ENCODE measurements around the gene OPCML.

- RRBS = 1% methylated on average over 27 of the region's 87 CpGs
Observed at GRCh38 chr11:130001931-130002673, 533 bp downstream of the PRDM10 start.

- RRBS = no CpG with 5 or more reads among the region's 22 CpGs
Observed at GRCh38 chr11:130022169-130022708, 19.6 kb upstream of the PRDM10 start.

- RRBS = 1% methylated on average over 18 of the region's 85 CpGs
Observed at GRCh38 chr11:130068597-130069791, 700 bp upstream of the APLP2 start.

DNA sequence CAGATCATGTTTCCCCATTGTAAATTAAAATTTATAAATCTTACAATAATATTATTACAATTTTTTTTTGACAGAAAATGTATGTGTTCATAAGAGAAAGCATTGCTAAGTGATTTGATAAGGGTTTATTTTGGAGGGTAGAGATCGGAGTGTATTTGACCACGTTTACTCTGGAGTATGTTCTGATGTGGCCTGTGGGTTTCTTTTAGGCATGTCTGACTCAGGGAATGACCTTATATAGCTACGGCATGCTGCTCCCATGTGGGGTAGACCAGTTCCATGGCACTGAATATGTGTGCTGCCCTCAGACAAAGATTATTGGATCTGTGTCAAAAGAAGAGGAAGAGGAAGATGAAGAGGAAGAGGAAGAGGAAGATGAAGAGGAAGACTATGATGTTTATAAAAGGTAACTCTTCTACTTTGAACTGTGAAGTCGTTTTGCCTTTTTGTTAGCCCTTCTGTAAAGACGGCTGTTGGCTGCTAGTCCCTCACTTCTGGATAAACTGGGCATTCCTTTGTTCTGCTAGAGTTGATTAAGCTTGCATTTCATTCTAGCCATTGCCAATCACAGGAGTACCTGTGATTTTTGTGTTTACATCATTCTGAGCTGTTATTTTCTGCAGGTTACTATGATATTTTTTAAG is 38.1 kb upstream of the ST14 start:
- RRBS = no CpG with 5 or more reads among the region's 5 CpGs

DNA sequence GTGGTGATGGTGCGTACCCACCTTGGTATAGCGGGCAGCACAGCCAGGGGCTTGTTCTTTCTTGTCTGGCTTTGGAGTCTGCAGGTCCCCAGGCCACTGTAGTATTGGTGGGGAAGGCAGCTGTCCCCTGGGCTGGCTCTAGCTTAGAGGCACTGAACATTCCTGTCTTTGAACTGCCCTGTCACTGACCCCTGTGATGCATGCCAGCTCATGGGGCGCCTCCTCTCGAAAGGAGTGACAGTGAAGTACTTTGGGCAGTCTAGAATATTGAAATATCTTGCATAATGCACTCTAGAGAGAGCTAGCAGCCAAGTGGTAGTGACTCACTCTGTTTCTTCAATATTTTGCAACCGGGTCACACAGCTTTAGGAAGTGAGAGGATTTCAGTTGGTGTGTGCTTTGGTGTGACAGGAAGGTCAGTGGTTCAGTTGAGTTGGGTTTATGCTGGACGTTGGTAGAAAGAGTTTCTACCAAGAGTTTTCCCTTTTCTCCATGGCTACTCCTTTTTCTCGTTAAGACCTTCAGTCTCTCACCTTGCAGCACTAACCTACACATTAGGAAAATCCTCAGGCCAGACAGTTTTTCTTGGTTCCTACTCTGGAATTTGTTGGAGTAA is 35.5 kb upstream of the ST14 start:
- RRBS = no CpG with 5 or more reads among the region's 7 CpGs

- RRBS = 90% methylated on average over 2 of the region's 11 CpGs
Observed at GRCh38 chr11:130170244-130171039, 10.9 kb downstream of the ST14 start.

DNA sequence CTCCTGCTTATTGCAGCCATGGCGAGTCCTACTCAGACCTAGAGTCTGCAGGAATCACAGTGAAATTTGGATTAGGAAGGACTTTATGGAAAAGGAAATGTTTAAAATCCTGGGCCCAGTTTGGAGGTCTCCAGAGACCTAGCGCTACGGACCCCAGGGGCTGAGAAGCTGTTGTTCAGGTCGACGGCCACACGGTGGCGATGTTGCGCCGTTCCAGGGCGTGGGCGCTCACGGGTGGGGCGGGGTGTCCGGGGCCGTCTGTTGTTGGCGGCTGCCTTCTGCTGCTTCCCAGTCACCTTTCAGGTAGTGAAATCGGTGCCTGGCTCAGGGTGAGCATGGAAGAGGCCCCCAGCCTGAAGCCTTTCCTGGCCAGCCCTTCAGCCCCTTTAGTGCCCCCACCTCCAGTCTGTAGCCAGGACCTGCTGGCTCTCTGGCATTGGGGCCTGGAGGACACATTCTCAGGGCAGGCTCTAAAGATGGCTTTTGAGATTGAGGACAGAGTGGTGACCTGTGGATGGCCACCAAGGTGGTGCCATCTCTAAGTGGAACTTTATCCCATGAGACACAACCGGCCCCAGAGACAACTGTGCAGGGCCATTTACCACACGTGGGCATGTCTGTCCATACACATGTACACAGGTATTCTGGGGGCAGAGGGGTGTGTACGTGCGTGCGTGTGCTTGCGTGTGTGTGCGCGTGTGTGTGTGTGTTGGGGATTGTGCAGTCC is 53.6 kb downstream of the ST14 start:
- RRBS = no CpG with 5 or more reads among the region's 25 CpGs

GRCh38 chr11:130315716-130316303 is 1.1 kb upstream of the ZBTB44 start:
- RRBS = no CpG with 5 or more reads among the region's 24 CpGs

- RRBS = no CpG with 5 or more reads among the region's 12 CpGs
Observed at GRCh38 chr11:130403106-130403917, 25.1 kb downstream of the ADAMTS8 start.

- RRBS = no CpG with 5 or more reads among the region's 17 CpGs
Observed at GRCh38 chr11:130522050-130523153, 74.0 kb downstream of the ADAMTS15 start.

DNA sequence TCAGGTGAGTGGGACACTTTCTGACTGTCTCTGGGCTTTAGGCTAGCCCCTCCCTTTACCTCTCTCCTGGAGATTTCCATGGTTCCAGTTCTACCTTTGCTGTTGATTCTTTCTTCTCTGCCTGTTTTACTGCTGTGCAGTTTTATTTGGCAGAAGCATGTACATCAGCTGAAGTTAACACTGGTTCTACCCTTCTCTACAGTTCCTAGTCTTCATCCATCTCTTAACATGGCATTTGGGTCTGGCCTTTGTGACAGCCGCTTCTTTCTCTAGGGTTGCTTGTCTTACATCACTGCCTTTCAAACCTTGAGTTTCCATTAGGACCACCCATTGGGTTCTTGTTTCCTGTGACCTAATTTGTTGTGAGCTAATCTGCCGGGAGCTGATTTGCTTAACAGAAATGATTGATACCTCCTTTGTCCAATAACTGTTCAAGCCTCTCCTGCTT is 131.1 kb downstream of the SNX19 start:
- RRBS = no CpG with 5 or more reads among the region's 2 CpGs

DNA sequence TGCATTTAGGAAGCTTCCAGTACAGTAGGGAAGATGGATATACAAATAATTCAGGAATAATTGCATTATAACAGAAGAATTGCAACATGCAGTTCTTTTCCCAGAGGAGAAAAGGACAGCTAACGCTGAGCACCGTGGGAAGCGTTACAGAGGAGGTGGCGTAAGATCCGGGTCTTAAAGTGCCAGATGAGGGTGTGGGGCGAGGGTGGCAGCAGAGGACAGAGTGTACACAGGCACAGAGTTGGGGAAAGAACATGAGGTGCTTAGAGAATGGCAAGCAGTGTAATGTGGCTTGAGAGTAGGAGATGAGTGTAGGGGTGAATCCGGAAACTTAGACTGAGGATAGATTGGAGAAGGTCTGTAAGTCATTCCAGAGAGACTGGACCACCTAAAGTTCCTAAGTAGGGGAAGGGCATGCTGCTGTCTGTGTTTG is 131.4 kb upstream of the SNX19 start:
- RRBS = no CpG with 5 or more reads among the region's 7 CpGs

- RRBS = no CpG with 5 or more reads among the region's 20 CpGs
Observed at GRCh38 chr11:131656365-131657380, 286.3 kb downstream of the NTM start.

- RRBS = no CpG with 5 or more reads among the region's 6 CpGs
Observed at GRCh38 chr11:133053338-133053824, 478.9 kb downstream of the OPCML start.

DNA sequence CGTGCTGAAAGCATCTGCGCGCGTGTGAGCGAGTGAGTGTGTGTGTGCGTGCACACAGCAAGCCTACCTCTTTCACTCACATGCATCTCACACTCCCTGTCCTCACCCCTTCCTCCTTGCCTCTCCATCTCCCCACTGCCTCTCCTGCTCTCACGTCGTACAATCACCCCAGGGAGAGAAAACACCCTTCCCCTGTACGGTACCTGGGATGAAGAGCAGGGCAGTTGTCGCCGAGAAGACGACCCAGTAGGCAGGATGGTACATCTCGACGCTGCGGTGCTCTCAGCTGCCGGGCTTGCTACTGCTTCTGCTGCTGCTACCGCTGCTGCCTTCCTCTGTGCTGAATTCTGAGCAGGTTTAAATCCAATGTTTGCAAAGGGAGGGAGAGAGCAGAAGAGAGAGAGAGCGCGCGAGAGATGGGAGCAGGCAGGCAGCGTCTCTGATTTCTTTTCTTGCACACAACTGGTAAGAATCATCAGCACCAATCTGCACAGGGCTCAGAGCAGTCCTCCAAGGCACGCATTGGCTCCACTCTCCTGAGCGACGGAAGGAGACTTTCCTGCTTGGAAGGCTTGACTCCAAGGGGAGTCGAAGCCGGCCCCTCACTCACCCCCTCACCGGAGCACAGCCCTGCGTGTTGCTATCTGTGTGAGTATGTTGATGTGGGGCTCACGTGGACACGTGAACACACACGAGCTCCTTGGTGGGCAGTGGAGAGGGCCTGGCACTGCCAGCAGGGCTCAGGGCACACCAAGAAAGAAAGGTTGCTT is at the start of gene OPCML:
Gene OPCML, minus strand, starts transcription at position 441 of the 770 bp plus-strand sequence.
- RRBS = no CpG with 5 or more reads among the region's 31 CpGs

- RRBS = 22% methylated on average over 7 of the region's 36 CpGs
Observed at GRCh38 chr11:133951330-133952517, 5.0 kb downstream of the IGSF9B start.

DNA sequence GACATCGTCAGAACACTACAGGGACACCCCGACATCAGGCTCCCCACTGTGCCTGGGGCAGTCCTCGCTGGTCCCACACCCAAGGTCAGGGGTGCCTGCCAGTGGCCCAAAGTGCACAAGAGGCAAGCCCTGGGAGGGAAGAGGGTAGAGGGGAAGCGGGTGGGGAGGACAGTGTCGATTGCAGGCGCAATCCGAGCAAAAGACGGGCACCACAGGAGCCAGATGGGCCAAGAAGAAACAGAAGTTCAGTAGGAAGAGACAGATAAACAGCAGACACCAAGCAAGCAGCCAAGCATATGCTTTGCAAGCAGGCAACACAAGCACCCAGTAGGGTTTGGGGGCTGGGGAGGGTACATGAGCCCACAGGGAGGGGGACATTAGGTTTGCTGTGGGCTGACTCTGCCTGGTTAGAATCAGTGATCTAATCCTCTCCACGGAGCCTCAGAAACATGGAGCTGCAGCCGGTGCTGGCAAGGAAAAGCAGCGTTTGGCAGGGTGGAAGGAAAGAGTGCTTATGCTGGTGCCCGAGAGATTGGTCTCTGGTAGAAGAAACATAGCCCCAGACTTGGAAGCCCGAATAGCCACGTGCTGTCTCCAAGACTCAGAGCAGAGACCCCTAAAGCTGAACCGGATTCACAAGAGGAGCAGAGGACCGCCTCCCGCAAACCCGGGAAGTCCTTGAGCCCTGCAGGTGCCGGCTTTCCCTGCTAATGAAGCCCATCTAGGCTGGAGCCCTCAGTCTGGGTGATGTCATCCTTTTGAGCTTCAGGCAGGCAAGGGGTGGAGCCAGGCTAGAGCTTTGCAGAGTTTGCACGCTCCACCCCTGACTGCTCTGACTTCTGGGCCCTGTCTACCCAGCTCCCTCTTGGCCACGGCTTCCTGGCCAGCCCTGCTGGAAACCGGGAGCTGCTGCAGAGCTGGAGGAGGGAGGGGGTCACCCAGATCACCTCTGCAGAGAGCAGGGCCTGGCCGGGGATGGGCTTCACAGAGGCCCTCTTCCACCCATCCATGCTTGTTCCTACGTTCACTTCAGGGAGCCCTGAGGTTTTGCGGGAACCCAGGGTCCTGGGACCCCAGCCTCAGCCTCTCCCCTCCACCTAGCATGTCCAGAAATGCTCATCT is 35.1 kb upstream of the JAM3 start:
- RRBS = 8% methylated on average over 2 of the region's 25 CpGs

DNA sequence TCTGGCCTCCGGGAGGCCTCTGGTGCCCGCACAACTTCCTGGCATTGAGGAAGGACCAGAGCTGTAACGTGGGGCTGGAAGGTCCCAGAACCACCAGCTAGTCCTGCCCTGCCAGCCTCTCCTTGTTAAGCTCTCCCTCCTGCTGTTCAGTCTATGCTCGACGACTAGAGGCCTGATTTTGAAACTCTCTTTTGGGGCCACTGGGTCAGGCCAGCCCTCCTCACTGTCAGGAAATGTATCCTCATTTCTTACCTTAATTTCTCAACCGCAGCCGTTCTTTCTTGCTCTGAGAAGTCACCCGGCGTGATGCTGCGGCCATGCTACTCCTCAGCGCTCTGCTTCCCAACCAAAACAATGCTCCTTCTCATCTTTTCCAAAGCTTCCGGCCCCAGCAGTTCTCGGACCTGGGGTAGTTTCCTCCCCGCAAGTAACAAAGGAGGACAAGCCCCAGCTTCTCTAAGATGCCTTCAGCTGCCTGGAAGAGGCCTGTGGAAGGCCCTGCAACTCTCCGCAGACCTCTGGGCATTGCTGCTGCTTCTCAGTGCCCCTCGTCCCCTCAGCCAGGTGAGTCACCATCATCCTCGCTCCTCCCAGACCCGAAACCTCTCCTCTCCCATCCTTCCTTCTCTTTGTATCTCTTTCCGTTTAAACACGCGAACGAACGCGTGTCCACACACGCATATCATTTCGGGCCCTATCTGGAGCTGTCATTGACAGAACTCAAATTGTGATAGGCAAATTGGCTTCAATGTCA is 22.3 kb upstream of the JAM3 start:
- RRBS = 69% methylated on average over 5 of the region's 26 CpGs

GRCh38 chr11:134332263-134332828 is 558 bp downstream of the GLB1L2 start:
- RRBS = 4% methylated on average over 14 of the region's 36 CpGs

DNA sequence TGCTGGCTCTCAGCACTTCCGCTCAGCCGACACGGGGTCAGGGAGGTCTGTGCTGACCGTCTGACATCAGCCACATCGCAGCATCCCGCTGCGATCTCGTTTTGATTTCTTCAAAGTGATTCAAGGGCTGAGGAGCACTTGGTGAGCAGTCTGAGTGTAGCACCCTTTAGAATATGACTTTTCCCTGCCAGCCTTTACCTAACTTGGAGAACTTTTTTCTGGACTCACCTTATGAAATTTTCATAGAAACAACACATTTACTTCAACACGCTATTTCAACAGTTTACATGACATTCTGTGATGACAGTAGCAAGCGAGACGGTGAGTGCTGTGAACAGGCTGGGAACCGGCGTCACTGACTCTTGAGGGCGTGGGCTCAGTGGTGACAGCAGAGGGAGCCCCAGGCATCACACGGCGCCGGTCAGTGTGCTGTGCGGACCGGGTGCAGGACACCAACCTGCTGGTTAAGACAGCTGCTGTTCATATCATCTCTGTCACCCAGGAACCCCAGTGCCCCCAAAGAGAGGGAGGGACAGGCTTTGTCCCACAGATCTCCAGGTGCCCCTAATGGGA is 18.6 kb downstream of the B3GAT1 start:
- RRBS = 27% methylated on average over 6 of the region's 19 CpGs